Right common carotid artery plus branches (tissue), 1 donor: ENCODE data around the genes MTA2, ROM1, B3GAT3, TAF6L, CHRM1, SLC22A10 and SLC22A9.

DNA sequence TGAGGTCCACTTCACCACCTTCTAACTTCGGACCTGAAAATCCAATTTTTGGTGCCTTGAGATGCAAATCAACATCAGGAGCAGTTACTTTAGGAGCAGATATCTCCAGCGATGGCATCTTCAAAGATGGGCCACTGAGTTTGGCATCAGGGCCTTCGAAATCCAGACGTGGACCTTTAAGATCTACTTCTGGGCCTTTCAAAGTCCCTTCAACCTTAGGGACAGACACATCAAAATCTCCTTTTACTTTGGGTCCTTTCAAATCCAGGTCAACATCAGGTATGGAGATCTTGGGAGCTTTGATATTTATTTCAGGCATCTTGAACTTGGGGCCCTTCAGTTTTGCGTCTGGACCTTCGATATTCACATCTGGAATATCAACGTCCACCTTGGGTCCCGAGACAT, 27.0 kb downstream of the AHNAK start:
- PRO-cap = no peak

- PRO-cap = no peak
These were observed 4.2 kb downstream of the AHNAK start for GRCh38 chr11:62542440-62542747.

DNA sequence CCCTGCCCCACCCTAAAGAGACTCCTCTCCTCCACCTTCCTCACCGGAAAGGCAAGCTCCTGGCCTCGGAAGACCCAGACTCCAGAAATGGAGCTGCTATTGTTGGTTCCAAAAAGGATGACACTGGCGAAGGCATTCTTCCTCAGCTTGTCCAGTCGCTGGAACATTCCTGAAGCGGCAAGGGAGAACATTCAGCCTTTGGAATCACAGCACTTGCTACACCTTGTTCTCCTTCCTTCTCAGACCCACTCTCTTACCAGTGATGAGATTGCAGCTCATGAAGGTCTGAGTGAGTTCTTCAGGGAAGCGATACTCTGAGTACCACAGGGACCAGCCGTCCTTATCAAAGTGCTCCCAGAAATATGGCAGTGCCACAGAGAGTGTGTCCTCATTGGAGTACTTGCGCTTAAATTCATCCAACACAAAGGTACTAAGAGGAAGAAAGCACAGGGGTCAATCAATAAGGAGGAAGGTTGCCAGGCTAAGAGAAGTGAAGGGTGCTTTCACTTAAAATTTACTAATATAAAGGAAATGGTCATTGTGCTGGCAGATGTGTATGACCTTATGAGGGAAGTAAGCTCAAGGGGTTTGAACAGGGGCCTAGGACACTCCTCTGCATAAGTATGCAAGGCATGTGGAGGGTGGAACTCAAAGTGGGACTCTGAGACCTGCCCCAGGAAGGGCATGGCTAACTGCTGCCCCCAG, 13.5 kb downstream of the EEF1G start:
- PRO-cap = no peak

- PRO-cap = bidirectional peak, plus-strand start at chr11:62602050, minus-strand start at chr11:62601848
These were observed at the start of gene MTA2 for GRCh38 chr11:62601387-62602193. Gene MTA2 (minus strand): TSS chr11:62601865.

DNA sequence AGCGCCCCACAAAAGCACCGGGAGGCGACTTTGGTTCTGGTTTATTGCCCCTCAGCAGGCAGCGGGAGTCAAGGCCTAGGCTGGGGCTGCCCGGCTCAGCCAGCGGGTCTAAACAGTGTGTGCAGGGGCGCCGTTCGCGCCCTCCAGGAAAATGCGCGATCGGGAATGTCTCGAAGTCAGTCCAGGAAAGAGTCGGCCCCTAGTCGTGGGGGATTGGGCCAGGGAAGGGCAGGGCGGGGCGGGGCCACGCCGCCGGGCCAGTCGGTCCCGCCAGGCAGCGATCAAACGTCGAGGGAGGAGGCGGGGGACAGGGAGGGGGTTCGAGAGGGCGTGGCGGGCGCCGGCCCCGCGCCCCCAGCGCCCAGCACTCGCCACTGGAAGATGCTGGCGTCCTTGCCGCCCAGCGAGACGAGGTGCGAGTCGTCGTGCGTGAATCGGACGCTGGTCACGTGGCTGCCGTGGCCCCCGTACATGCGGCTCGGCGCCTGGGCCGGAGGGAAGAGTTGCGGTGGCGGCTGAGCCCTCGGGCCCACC, 596 bp upstream of the MTA2 start:
- PRO-cap = bidirectional peak, plus-strand start at position 284 of the sequence, minus-strand start at position 147 of the sequence

DNA sequence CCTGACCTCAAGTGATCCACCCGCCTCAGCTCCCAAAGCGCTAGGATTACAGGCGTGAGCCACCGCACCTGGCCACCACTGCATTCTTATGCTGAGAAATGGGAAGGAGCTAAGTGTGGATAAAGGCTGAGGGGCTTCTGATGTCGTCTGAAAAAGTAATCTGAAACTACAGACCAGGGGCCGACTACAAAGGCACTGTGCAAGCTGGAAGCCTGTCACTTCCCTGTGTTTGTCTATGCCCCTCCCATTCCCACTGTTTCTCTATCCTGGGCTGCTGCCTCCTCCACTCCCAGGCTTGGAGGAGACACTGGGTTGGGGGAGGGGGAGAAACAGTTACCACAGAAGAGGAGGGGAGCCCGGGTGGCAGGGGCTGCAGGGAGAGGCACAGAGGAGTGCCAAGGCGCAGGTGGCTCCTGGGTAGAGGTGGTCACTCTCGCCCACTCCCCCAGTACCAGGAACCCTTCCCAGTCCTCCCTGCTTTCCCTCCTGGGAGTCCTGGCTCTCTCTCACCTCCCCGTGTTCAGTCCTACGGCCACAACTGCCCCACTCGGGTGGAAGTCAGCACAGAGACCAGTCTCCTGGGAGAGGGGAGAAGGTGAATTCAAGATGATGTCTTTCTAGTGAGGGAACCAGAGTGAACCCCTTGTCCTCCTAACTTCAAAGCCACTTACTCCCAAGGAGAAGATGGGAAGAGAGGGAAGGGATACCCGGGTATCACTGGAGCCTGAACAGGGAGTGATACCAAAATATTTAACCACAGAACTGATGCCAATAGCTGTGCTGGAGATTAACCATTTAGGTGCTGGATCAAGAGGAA, 3.1 kb upstream of the MTA2 start:
- PRO-cap = no peak

GRCh38 chr11:62612809-62613790, at the start of gene ROM1:
Gene ROM1 (plus strand): TSS chr11:62613257.
- PRO-cap = bidirectional peak, plus-strand start at chr11:62613136, minus-strand start at chr11:62612912

DNA sequence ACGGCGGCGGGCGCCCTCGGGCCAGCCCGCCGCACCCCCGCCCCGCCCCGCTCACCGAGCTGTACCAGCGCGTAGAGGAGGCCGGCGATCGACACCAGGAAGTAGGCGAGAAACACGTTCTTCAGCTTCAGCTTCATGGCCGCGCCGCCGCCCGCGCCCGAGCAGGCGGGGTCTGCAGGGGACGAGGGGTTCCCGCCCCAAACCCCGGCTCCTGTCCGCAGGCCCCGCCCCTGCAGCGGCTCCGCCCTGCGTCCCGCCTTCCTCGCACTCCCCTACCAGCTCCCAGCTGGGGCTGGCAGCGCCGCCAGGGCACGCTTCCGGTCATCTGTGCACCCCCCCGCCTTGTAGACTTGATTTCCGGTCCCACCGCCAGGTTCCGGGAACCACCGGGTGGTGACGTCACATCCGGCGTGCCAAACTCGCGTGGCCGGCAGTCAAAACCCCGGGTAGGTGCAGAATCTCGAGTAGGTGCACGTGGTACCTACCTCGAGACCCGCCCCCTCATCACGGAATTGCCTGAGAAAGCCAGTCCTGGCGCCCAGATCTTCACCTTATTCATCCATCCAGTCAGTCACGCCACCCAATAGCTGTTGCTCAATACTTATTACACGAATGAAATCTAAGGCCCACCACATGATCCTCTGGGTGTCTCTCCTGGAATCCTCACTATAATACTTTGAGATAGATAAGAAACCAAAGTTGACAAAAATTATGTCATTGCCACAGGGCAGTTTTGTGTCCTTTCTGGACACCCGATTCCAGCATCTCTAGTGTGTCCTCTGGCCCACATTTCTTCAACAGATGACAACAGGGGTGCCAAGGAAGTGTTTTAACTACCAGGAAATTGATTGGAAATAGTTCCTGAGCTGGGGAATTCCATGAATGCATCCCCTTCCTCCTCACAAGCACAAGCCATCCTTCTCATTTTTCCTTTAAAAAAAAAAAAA, at the start of gene B3GAT3:
Gene B3GAT3 (minus strand): TSS at position 176 of the 947 bp plus-strand sequence.
- PRO-cap = bidirectional peak, plus-strand start at position 402 of the sequence, minus-strand start at position 174 of the sequence

- PRO-cap = no peak
These were observed 1.8 kb upstream of the LRRN4CL start for GRCh38 chr11:62690983-62691586.

DNA sequence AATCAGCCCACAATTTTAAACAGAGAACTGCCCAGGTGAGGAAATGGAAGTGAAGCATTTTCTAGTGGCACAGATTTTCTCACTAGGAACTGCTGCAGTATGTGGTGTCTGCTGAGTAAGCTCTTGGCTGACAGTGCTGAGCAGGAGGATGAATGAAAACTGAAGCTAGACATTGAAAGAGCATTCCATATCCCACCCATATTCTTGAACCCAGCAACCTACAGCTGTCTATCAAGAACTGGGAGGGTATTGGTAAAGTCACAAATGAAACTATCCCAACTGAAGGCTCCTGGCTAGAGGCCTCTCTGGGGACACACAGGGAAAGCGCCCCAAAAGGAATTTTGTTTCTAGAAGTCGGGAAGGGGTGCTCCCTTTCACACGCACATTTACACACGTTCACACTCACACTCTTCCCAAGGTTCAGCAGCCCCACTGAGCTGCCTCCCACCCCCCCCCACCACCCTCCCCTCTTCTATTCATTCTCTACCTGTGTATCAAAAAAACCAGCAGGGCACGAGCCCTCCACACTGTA, 6.3 kb downstream of the GNG3 start:
- PRO-cap = no peak

- PRO-cap = bidirectional peak, plus-strand start at chr11:62771395, minus-strand start at chr11:62771258; bidirectional peak, plus-strand start at chr11:62771742, minus-strand start at chr11:62771540
These were observed at the start of gene TAF6L for GRCh38 chr11:62771094-62771898. Gene TAF6L (plus strand): TSS chr11:62771396.

DNA sequence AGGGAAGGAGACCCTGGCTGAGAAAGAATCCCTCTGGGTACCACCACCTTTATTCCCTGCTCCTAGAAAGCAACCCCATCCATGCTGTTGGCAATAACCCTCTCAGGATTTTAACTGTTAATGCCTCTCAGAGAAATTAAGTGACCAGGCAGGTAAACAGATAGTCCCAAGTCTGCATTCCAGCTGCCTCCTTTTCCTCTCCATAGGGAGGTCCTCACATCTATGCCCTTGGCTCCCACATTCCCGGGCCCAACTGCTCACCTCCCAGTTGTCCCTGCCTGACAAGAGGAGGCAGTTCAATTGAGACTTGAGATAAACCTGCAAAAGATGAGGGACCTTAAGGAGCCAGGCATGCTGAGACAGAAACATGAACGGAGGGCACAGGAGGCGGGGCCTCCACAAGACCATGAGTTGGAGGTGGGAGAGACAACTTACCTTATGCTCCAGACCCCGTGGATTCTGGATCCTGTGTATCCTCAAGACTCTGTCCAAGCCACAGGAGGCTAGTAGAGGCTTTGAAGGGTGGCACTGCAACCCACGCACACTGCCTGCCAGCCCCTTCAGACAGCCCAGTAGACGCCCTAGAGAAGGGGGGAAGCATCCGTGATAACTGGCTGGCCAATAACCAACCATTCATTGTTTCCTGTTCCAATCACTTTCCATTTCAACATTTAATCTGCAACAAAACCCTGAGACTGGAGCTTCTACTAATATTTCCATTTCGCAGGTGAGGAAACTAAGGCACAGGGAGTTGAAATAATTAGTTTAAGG, 1.7 kb upstream of the STX5 start:
- PRO-cap = no peak

- PRO-cap = bidirectional peak, plus-strand start at chr11:62842082, minus-strand start at chr11:62842018
These were observed 2.8 kb upstream of the WDR74 start for GRCh38 chr11:62841925-62842945.

DNA sequence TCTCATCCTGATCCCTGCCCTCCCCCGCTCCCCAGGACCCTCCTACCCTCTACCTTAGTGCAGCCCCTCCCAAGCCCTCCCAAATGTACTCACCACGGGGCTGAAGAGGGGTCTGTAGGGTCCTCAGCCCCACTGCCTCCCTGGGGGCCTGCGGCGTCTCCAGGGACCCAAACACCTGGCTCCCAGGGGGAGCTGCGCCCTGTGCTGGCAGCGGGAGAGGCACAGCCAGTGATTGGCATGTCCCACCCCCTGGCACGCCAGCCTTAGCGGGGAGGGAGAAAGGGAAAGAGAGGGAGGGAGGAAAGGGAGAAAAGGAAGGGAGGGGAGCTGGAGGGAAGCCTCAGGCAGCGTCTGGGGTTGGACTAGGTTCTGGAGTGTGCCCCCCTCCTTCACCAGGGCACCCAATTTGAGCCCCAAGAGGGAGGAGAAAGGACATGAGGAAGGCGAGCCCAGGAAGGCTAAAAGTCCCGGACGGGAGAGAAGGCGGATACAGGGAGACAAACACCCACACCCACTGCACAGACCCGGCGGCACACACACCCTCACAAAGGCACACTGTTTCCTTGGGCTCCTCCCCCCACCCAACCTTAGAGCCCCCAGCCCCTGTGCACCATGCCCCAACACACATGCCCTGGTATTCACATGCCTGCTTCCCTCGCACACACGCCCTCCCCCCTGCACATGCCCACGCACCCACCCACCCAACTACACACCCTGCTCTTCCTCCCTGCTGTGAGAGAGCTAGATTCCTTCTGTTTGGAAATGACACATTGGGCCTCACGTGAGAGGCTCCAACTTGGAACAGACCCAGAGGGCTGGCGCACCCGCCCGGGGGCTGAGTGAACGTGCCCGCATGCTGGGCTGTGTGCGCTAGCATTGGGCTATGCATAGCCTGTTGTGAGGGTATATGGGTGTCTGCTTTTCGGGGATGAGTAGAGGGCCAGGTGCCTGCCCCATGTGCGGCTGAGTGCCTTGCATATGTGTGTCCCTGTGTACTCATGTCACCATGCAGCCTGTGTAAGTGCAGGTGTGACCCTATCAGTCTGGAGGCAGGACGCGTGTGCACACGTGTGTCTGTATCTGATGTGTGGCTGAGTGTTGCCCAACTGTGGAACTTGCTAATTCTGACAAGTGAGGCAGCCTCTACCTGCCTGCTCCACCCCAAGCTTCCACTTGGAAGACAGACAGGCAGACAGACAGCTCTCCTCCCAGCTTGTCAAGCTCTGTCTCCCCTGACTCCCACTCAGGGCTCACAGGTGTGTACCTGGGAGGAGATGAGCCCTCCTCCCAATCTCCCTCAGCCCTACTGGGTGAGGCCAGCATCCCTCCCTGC, at the start of gene CHRM1:
Gene CHRM1 (minus strand): TSS at position 239 of the 1,333 bp plus-strand sequence.
- PRO-cap = no peak

DNA sequence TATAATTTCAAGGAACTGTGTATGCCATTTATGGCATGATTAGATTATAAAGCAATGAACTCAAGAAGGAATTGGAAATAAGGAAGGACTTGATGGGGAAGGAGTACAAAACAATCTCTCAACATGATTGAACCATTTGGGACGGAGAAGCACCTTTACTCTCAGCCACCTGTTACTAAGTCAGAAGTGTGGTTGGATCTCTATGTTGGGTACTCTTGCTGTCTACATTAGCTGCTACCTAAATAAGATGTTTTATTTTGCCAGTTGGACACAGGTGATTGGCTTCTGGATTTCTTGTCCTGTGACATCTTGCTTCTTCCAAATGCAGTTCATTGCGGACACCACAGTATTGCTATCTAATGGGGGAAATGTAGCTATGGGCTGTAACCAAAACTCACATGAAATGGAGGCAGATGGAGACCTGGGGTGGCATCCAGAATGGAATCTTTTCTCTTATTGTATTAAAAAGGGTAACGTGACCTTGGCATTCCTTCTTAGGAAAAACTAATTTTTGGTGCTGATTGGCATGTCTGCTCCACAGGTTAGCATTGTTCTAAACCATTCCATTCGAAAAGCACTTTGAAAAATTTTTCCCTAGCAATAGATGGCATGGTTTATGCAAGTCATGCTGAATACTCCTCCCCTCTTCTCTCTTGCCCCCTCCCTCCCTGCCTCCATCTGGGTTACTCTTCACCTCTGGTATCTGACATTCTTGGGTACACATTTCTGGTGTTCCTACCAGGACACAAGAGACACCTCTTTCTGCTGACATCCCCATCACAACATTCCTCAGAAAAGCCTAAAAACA, 1.2 kb upstream of the SLC22A25 start:
- PRO-cap = no peak

DNA sequence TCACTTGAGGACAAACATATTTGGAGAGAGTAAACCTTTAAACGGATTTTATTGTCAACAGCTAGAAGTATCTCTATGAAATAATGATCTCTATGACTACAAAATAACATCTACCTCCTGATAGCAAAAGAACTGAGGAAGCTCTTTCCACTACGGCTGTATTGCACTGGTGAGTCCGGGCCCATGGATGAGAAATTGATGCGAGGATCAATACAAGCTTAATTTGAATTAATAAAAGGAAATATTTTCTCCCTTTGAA, at the start of gene SLC22A10:
Gene SLC22A10 (plus strand): TSS at position 51 of the 259 bp plus-strand sequence.
- PRO-cap = no peak

- PRO-cap = no peak
These were observed at the start of gene SLC22A9 for GRCh38 chr11:63369492-63370716. Gene SLC22A9 (plus strand): TSS chr11:63369785.

DNA sequence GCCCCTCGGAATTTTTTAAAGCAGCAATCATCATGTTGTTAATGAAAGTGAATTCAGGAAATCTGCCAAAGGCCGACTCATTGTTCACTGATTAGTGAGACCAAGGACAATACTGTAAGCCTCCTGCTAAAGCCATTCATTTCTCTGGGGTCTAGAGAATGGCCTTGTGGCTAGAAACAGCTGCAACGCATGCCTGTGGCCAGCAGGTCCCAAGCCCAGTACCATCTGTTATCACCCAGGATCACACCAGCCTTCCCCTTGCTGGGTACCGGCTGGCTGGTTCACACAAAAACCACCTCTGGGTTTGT, 1.2 kb downstream of the PLAAT5 start:
- PRO-cap = no peak

DNA sequence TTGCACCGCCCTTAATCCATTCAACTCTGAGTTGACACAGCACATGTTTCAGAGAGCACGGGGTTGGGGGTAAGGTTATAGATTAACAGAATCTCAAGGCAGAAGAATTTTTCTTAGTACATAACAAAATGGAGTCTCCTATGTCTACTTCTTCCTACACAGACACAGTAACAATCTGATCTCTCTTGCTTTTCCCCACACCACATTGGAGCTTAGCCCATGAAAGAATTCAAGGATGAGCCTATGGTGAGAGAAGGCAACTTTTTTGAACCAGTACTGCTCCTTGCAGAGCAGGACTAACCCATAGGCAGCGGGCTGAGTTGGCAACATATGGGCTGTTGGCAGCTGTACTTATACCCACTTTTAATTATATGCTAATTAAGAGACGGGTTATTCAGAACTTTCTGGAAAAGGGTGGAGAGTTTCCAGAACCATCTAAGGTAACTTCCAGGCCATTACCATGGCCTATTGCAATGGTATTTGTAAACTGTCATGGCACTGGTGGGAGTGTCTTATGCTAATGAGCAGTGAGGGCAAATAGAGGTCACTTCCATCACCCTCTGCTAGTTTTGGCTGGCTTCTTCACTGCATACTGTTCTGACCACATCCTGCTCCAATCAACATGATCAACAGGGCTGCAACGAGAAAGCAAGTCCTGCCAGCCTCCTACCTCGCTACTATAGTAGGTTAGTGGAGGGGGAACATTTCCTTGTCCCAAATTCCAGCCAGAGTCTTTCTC, 5.4 kb upstream of the PLAAT4 start:
- PRO-cap = no peak

- PRO-cap = unidirectional peak, minus-strand start at chr11:63537443; unidirectional peak, plus-strand start at chr11:63537831
These were observed 740 bp downstream of the PLAAT4 start for GRCh38 chr11:63537148-63537947.